ENCODE measurements around the genes NDUFV2 and RALBP1.

DNA sequence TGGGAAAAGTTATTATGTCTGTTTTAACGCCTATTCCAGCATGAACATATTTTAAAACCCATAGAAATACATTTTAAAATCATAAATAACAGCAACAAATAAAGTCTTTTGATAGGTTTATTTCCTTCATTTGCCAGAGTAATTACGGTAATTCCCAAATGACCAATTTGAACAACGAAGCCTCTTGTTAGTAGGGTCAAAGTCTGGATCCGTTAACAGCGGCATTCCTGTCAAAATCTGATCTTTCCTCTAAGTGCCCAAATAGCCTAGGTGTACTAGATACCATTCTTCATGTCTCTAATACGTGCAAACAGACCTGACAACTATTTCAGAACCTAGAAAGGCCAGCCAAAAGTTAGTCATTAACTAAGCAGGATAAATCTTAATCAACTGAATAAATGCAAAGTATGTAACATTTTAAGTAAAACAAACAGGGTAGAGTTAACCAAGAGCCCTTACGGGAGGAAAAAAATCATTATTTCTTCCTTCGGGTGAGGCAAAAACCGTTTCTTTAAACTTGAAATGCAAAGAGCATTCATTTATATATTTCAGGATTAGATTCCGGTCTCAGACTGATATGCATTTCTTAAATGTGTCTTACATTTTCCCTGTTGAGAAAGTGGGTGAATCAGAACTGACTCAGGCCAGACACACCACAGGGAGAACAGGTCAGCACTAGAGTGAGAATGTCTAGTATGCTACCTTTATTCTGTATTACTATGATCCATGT, 141.7 kb upstream of the NDUFV2 start:
- PRO-cap: no peak

DNA sequence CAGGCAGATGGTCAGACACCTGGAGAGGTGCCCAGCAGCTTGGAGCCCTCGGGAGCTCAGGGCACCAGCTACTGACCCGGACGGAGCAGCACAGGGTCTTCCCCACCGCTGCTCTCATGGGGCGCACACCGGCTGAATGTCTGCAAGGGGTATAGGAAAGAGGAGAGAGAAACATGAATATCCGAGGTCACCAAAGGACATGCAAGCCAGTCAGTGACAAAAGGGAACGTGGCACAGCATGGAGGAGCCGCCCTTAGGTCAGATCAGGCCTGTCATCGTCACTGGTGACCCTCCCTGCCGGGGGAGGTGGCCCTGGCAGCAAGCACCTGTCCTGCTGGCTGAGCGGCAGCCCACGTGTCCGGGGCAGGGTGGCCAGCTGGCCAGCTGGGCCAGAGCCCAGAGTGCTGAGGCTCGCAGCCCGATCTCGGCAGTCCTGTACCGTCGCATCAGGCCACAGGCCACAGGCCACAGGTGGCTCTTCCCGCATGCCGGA, 112.0 kb upstream of the NDUFV2 start:
- PRO-cap: no peak

GRCh38 chr18:9008831-9009414, 93.6 kb upstream of the NDUFV2 start:
- PRO-cap: no peak

- PRO-cap: no peak
Observed at GRCh38 chr18:9092645-9093310, 9.7 kb upstream of the NDUFV2 start.

- PRO-cap: bidirectional peak, plus-strand start at chr18:9102650, minus-strand start at chr18:9102526; unidirectional peak, minus-strand start at chr18:9103163
Observed at GRCh38 chr18:9102581-9103403, at the start of gene NDUFV2. NDUFV2 (plus strand) TSS chr18:9102699.

DNA sequence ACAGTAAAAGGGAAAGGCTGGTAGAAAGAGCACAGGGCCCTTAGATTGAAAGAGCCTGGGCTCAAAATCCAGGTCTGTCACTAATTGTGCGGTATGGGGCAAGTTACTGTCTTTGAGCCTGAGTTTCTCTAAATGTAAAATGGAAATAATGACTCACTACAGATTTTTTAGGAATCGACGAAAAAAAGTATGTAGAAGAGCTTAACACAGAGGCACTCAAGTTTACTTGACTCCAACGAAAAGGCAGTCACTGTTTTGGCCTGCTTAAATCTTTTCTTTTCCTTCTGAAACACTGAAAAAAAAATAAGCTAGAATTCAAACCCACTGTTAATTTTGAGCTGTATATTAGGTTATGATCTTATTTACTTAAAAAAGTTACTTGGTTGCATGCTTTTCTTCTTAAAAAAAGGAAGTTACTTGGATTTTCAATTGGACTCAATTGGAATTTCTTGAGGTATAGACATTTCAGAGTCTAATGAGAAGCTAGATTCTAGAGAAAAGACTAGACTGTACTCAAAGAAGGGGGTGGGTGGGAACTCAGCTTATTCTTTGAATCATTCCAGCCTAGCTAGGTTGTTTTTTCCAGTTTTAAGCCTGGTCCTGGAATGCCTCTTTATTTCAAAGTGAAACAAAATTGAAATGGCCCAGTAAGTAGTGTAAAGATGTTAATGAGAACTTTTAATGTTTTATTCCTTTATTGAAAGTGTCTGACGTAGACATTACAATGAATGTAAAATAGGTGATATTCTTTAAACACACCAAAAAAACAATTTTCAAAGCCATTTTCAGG, 7.3 kb downstream of the NDUFV2 start:
- PRO-cap: no peak

DNA sequence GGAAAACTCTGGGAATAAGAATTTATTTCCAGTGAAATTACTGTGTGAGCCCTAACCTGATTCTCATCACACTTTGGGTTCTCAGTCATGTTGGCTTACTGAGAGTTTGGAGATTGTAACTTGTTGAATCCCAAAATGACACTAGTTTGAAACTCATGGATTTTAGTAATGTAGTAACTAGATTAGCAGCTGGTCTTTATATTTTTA, 15.5 kb downstream of the NDUFV2 start:
- PRO-cap: no peak

- PRO-cap: no peak
Observed at GRCh38 chr18:9118311-9118875, 15.9 kb downstream of the NDUFV2 start.

- PRO-cap: bidirectional peak, plus-strand start at chr18:9475548, minus-strand start at chr18:9475217; unidirectional peak, plus-strand start at chr18:9475695
Observed at GRCh38 chr18:9475330-9476068, at the start of gene RALBP1. RALBP1 (plus strand) TSS chr18:9475513.

DNA sequence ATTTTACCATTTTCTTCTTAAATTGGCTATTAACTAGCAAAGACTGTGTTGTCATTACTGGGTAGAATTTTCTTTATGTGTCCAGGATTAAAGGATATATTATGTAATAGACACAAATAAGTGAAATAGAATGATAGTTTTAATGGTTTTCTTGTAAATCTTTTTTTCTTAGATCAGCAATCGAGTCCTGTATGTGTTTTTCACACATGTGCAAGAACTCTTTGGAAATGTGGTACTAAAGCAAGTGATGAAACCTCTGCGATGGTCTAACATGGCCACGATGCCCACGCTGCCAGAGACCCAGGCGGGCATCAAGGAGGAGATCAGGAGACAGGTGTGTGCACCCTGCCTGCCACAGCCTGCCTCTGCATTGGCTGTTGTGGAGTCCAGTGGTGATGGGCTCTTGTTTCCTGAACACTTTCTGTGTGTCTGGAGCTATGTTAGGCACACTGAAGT, 49.1 kb downstream of the RALBP1 start:
- PRO-cap: no peak

DNA sequence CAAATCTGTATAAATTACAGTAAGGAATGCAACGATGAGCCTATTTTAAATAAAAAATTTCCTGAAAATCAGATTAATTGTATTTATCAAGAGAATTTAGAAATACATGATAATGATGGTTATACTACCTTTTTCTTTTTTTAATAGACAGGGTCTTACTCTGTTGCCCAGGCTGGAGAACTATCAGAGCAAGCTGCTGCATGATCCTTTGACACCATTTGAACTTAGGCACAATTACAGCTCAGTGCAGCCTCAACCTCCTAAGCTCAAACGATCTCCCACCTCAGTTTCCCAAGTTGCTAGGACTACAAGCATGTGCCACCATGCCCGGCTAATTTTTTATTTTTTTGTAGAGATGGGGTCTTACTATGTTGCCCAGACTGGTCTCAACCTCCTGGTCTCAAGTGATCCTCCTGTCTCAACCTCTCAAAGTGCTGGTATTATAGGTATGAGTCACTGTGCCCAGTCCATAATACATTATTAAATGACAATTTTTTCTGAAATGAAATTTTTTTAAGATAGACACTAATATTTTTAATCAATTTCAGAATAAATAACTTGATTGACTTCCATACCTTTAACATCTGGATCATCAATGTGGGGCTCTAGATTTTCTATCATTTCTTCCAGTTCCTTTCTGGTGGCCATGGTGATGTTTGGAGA, 44.6 kb downstream of the PPP4R1 start:
- PRO-cap: no peak

DNA sequence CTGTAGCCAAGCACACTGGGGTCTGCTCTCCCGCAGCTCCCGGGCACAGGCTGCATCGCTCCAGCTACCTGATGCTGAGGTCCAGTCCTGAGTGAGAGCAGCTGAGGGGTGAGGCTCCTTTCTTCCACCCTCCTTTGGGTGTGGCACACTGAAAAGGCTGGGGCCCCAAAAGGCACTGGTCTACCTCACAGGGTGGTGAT, 33.8 kb downstream of the PPP4R1 start:
- PRO-cap: no peak

GRCh38 chr18:9615904-9616493, 1.6 kb upstream of the PPP4R1 start:
- PRO-cap: no peak

GRCh38 chr18:9741522-9742668, 33.8 kb downstream of the RAB31 start:
- PRO-cap: no peak

DNA sequence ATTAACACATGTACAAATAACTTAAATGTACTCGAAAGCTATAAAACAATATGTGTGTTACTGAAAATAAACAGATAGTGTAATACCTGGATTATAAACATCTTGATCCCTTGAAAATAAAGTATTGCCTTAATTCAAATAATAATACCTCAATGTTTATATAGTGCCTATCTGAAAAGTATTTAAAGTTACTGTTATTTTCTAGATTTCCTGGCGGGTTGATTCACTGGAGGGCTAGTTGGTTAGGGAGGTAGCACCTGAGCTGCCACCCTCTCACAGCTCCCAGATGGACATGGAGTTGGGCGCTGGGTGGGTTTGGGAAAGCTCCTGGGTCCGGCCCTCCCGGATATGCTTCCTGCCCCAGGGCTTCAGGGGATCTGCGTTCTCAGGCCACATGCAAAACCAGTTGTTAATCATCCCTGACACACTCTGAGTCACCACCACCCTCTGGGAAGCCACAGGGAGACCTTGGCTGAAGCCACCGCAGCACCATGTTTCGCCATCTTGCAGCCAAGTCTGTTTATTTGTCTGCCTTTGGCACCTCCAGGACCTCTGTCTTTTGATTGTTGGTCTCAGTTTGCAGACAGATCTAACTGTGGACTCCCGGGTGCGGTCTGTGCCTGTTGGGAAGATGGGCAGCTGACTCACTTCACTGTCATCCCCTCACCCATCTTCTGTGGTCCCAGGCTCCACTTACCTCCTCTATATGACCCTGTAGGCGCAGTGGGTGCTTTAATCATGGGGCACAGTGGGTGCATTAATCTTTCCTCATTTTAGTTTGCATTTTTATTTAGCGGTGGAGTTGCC, 35.4 kb downstream of the RAB31 start:
- PRO-cap: unidirectional peak, minus-strand start at position 379 of the sequence

- PRO-cap: bidirectional peak, plus-strand start at chr18:9914623, minus-strand start at chr18:9914486; bidirectional peak, plus-strand start at chr18:9914772, minus-strand start at chr18:9914691; bidirectional peak, plus-strand start at chr18:9915145, minus-strand start at chr18:9915039
Observed at GRCh38 chr18:9914428-9915468, 932 bp downstream of the VAPA start.

DNA sequence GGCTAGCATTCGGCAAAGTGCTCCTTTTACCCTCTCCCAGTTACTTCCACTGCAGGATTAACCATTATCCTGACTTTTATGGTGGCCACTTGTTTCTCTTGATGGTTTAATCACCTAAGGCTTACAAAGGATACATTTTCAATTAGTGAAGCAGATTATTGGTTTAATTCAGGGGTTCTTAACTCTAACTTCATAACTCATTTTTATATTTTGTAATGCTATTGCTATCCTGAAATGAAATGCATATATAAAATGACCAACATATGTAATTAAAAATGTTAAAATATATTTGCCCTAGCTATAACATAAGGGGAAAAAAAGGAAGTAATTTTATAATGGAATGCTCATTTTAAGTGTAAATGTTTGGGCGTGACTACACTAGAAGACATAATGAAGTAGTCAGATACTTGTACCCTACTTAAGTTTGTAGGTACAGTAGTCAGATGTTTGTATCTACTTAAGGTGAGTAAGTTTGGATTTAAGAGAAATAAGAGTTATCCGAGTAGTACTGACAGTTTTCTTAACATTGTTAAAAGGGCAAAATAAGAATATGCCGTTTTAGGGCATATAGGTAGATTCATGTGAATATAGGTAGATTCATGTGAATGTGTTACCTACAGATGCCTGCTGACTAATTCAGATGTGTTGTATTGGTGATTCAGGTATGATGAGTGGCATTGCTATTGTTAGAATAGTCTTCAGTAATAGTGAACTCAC, 14.7 kb downstream of the VAPA start:
- PRO-cap: no peak

GRCh38 chr18:9958282-9959249, 44.8 kb downstream of the VAPA start:
- PRO-cap: no peak

DNA sequence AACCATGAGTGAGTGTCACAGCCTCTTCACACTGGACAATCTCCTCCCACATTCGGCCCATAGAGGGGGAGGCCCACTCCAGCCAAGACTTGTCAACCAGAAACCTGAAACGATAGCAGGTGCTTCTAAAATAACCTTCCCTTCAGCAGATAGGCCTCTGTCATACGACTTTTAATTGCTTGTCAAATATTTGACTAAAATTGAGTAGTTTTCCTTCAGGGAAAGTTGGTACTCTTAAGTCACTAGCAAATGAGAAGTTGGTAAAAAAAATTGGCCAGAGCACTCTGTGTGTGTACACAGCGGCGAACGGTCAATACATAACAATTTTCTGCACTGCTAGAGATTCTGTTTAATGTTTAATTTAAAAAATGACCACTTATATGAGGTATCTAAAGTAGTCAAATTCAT, 110.2 kb downstream of the VAPA start:
- PRO-cap: no peak

DNA sequence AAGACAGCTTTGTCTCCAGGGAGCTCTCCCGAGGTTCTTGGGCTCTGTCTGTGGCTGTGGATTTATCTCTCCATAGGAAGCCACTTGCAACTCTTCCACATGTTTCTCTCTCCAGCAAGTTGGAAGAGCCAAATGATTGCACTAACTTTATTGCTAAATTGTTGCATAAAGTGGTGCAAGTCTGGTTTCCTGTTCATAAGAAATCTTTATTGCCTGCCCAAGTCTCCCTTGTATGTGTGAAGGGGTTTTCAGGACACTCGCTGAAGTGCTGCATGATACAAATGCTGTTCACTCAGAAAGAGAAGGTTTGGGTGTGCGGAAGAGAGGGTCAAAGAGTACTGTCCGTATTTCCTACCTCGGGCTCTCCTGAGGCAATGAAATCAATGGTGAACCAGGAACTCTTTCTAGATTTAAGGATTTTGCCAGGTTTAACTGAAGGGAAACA, 199.9 kb downstream of the VAPA start:
- PRO-cap: no peak